H1 (cell line): ENCODE data around the genes PDCL2 and GNRHR.

DNA sequence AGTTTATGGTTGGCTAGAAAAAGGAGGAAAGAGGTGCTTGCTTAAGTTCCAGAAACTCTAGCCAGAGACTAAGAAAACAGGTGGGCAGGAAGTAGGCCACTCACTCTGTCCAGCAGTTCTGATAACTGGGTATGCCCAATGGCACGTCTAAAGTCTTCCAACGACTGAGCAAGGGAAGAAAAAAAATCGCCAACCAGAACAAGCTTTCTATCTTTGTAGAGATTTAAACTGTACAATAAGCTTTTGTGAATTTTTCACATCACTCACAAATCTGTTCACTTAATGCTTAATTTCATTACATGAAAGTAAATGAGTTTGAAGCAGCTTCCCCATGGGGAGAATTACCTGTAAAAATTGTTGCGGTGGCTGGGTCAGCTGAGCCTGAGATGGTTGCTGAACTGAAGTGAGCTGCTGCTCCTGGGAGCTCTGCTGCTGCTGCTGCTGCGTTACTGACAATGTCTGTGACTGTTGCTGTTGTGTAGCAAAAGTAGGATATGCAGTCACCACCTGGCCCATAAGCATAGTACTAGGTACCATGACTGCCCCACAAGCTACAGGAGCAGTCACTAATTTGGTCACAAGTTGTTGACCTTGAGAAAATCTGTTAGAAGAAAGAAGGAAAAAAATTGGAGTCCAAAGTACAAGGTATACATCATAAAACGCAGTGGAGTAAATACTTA is 42.3 kb downstream of the TMEM165 start:
- RRBS = no CpG with 5 or more reads among the region's 6 CpGs
CAGE:
- cytosol, long polyA plus RNA = no peak
- long polyA plus RNA = no peak
- nucleus, long polyA plus RNA = no peak

DNA sequence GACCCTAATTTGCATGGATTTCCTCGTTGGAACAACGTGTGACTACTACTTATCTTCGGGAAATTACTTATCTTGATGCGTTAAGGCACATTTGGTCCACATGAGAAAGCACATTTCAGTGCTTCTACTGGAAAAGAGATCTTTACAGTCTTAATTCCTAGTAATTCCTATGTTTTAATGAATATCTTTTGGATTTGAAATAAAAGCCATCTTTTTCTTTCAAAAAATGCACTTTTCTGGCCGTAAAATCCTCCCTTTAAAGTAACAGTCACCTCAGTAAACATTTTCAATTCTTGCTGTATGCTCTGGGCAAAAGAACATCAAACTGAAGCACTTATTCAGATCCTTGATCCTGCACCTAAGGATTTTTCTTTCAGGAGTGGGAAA is 947 bp upstream of the CLOCK start:
- RRBS = no CpG with 5 or more reads among the region's 5 CpGs
CAGE:
- cytosol, long polyA plus RNA = no peak
- long polyA plus RNA = no peak
- nucleus, long polyA plus RNA = no peak

- RRBS = no CpG with 5 or more reads among the region's 33 CpGs
CAGE:
- cytosol, long polyA plus RNA = no peak
- long polyA plus RNA = no peak
- nucleus, long polyA plus RNA = no peak
Observed at GRCh38 chr4:55591858-55592834, at the start of gene PDCL2. TSS of gene PDCL2 (minus strand) at chr4:55592245.

DNA sequence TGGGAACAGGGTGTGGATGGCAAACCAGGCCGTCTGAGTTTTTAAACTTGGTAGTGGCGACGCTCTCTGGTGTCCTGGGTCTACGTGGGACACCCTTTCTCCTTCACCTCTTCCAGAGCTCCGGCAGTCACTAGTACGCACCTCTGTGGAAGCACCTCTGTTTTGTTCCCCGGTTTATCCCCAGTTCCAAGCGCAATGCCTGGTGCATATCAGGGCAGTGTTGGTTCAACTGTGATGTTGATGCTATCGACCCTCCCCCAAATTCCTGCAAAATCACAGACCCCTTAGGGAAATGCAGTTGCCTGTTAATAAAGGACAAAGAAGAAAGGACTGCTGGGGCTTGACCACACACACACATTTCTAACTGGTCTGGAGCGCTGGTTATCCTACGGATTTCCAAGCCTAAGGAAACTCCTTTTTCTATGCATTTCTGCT is 480 bp upstream of the NMU start:
- RRBS = 0% methylated on average over 2 of the region's 11 CpGs
CAGE:
- cytosol, long polyA plus RNA = no peak
- long polyA plus RNA = start-site peak on the minus strand centred at position 177 of the sequence, 85 bp wide, 50 and 90 reads in 2 replicates
- nucleus, long polyA plus RNA = start-site peak on the minus strand centred at position 192 of the sequence, 21 bp wide, 71 reads

DNA sequence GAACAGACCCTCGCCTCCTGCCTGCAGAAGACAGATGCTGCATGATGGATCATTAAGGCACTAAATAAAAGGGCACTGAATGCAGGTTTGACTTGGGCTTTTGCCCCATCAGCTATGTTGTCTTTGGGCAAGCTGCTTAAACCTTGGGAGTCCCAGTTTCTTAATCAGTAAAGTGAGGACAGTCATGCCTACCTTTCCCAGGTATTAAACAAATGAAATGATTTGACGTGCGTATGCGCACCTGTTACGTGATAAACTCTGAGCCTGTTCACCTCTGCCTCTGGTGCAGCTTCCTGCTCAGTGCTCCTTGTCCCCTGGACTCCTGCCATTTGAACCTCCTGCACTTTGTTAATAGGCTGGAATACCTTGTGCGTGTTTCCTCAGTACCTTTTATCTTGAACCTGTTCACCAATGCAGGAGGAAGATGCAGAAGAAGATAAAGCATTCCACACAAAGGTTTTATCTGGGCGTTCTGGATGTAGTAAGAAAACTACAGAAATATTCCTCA is 111.7 kb downstream of the CRACD start:
- RRBS = no CpG with 5 or more reads among the region's 7 CpGs
CAGE:
- cytosol, long polyA plus RNA = no peak
- long polyA plus RNA = no peak
- nucleus, long polyA plus RNA = no peak

DNA sequence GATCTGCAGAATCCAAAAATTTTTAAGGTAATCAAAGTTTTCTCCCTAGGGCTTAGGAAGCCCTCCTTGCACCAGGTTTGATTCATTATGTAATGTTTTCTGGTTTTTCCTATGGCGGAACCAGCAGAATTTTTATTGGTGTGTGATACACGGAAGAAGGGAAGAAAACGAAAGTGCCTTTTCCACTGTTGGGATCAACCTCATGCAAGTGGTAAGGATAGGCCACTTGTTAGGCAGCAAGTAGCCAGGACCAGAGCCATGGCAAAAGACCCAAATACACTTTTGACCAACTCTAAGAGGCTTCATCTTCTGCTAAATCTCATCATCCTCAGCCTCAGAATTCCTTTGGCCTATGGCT is 21.3 kb downstream of the PPAT start:
- RRBS = no CpG with 5 or more reads among the region's 3 CpGs
CAGE:
- cytosol, long polyA plus RNA = no peak
- long polyA plus RNA = no peak
- nucleus, long polyA plus RNA = no peak

- RRBS = no CpG with 5 or more reads among the region's 4 CpGs
CAGE:
- cytosol, long polyA plus RNA = no peak
- long polyA plus RNA = no peak
- nucleus, long polyA plus RNA = no peak
Observed at GRCh38 chr4:57021834-57022549, 43.3 kb downstream of the POLR2B start.

GRCh38 chr4:57037317-57037809 is 58.7 kb downstream of the POLR2B start:
- RRBS = no CpG with 5 or more reads among the region's 8 CpGs
CAGE:
- cytosol, long polyA plus RNA = no peak
- long polyA plus RNA = no peak
- nucleus, long polyA plus RNA = no peak

DNA sequence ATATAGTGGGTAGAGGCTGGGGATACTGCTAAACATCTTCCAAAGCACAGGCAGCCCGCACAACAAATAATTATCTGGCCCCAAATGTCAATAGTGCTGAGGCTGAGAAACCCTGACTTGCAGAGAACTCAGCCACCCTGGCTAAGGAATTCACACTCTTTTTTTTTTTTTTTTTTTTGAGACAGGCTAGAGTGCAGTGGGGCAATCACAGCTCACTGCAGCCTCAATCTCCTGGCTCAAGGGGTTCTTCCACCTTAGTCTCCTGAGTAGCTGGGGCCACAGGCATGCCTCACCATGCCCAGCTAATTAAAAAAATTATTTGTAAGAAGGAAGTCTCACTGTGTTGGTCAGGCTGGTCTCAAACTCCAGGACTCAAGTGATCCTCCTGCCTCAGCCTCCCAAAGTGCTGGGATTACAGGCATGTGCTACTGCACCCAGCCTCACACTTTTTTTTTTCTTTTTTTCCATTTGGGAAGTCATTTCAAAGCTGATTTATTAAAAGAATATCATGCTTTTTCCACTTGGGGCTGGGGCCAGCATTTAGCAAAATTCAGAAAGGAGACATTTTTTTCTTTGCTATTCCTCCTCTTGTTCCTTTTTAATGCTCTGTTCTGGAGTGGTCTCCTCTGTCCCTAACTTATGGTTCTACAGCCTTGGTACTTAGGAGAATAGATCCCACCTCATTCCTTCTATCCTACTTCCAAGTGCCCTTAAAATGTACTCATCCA is 61.0 kb downstream of the POLR2B start:
- RRBS = no CpG with 5 or more reads among the region's 1 CpG
CAGE:
- cytosol, long polyA plus RNA = no peak
- long polyA plus RNA = no peak
- nucleus, long polyA plus RNA = no peak

GRCh38 chr4:57043584-57044197 is 65.0 kb downstream of the POLR2B start:
- RRBS = 80% methylated on average over 1 of the region's 5 CpGs
CAGE:
- cytosol, long polyA plus RNA = no peak
- long polyA plus RNA = no peak
- nucleus, long polyA plus RNA = no peak

DNA sequence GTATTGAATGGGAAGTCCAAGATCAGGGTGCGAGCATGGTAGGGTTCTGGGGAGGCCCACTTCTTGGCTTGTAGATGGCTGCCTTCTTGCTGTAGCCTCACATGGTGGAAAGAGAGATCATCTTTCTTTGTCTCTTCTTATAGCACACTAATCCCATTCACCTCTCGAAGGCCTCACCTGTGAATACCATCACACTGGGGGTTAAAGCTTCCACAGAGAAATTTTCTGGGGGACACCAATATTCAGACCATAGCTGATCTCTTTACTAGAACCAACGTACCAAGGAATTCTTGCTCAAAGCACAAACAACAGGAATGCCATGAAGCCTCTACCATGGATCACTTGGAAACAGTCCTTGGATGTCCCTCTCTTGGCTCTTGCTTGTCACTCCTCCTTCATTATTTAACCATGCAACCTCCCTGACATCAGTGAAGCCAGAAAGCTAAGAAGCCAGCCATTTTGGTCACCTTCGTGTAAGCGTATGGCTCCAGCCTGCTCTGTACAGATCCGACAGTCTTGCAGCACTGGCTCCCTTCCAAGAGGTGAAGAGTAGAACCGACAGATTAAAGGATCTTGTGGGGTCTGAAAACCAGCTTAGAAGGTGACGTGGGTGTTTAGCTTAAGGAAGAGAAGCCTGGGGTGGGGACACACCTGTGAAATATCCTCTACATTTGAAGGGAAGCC is 34.0 kb downstream of the IGFBP7 start:
- RRBS = no CpG with 5 or more reads among the region's 8 CpGs
CAGE:
- cytosol, long polyA plus RNA = no peak
- long polyA plus RNA = no peak
- nucleus, long polyA plus RNA = no peak

DNA sequence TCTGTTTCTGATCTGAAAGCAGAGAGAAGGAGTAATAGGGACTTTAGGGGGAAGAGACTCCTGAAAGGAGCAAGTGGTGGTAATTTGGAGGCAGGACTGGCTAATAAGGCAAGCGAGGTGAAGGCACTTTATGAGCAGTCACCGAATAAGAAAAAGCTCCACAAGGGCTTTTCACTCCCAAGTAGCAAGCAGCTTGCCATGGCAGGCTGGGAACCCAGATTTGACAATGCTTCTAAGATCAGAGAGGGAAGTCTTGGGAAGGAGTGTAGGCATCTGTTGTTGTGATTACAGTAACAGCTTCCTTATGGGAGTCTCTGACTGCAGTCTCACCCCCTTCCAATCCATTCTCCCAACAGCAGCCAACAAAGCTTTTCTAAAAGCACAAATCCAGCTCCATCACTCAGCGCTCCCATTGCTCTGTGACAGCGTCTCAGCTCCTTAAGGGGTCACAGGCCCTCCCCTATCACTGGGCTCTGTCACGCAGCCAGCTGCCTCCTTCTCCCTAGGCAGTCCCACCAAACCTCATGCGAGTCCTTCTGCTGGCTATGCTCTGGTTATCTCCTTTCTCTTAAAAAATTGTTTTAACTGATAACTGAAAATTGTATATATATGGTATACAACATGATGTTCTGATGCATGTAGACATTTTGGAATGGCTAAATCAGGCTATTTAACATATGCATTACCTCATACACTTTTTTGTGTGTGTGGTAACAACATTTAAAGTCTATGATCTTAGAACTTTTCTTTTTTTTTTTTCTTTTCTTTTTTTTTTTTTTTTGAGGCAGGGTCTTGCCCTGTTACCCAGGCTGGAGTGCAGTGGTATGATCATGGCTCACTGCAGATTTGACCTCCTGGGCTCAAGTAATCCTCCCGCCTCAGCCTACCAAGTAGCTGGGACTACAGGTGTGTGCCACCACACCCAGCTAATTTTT is 7.0 kb downstream of the IGFBP7 start:
- RRBS = no CpG with 5 or more reads among the region's 7 CpGs
CAGE:
- cytosol, long polyA plus RNA = no peak
- long polyA plus RNA = no peak
- nucleus, long polyA plus RNA = no peak

DNA sequence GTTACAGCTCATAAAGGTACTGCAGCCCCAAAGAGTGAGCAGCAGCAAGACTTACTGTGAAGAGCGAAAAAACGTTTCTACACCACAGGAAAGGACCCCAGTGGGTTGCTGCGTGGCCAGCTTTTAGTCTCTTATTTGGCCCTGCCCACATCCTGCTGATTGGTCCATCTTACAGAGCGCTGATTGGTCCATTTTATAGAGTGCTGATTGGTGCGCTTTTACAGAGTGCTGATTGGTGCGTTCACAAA is 1014.7 kb upstream of the IGFBP7 start:
- RRBS = no CpG with 5 or more reads among the region's 6 CpGs
CAGE:
- cytosol, long polyA plus RNA = no peak
- long polyA plus RNA = no peak
- nucleus, long polyA plus RNA = no peak

DNA sequence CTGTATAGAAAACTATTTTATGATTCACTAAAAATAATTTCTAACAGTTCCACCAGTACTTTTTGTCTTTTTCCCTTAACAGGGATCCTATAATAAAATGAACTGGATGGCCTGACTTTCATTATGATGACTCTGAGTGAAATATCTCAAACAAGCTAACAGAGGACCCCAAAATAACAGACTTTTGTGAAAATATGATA is 643.4 kb upstream of the ADGRL3 start:
CAGE:
- cytosol, long polyA plus RNA = no peak
- long polyA plus RNA = no peak
- nucleus, long polyA plus RNA = no peak

GRCh38 chr4:63250160-63250751 is 1159.0 kb downstream of the TECRL start:
- RRBS = no CpG with 5 or more reads among the region's 17 CpGs
CAGE:
- cytosol, long polyA plus RNA = no peak
- long polyA plus RNA = no peak
- nucleus, long polyA plus RNA = no peak

DNA sequence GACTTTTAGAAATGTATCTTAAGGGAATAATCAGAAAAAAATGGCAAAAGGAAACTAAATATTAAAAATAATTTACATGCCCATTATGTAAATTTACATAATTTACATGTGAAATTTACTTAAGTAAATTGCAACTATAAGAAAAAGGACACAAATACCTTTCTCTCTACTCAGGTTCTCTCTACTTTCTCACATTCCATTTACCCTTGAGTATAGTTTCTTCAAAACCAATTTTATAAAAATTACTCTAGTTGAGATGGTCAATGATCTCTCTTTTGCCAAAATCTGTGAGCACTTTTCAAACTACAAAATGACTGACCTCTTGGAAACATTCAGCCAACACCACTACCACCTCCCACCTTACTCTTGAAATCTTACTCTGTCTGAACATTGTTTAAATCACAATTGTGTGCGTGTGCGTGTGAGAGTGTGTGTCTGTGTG is 337.2 kb downstream of the EPHA5 start:
- RRBS = no CpG with 5 or more reads among the region's 2 CpGs
CAGE:
- cytosol, long polyA plus RNA = no peak
- long polyA plus RNA = no peak
- nucleus, long polyA plus RNA = no peak

DNA sequence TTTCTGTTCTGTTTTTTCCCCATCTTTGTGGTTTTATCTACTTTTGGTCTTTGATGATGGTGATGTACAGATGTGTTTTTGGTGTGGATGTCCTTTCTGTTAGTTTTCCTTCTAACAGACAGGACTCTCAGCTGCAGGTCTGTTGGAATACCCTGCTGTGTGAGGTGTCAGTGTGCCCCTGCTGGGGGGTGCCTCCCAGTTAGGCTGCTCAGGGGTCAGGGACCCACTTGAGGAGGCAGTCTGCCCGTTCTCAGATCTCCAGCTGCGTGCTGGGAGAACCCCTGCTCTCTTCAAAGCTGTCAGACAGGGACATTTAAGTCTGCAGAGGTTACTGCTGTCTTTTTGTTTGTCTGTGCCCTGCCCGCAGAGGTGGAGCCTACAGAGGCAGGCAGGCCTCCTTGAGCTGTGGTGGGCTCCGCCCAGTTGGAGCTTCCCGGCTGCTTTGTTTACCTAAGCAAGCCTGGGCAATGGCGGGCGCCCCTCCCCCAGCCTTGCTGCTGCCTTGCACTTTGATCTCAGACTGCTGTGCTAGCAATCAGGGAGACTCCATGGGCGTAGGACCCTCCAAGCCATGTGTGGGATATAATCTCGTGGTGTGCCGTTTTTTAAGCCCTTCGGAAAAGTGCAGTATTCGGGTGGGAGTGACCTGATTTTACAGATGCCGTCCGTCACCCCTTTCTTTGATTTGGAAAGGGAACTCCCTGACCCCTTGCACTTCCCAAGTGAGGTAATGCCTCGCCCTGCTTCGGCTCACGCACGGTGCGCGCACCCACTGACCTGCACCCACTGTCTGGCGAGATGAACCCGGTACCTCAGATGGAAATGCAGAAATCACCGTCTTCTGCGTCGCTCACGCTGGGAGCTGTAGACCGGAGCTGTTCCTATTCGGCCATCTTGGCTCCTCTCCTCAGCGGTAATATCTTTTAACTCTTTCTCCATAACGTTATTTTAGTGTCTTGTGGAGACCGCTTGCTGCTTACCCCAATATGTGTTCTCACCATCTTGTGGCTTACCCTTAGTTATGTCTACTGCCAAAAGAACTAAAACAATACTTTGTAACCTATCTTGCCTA is 328.4 kb upstream of the EPHA5 start:
- RRBS = no CpG with 5 or more reads among the region's 31 CpGs
CAGE:
- cytosol, long polyA plus RNA = no peak
- long polyA plus RNA = no peak
- nucleus, long polyA plus RNA = no peak

GRCh38 chr4:67513992-67514434 is 31.3 kb downstream of the CENPC start:
- RRBS = no CpG with 5 or more reads among the region's 1 CpG
CAGE:
- cytosol, long polyA plus RNA = no peak
- long polyA plus RNA = no peak
- nucleus, long polyA plus RNA = no peak

- RRBS = no CpG with 5 or more reads among the region's 2 CpGs
CAGE:
- cytosol, long polyA plus RNA = no peak
- long polyA plus RNA = no peak
- nucleus, long polyA plus RNA = no peak
Observed at GRCh38 chr4:67659312-67659756, 41.6 kb downstream of the UBA6 start.

DNA sequence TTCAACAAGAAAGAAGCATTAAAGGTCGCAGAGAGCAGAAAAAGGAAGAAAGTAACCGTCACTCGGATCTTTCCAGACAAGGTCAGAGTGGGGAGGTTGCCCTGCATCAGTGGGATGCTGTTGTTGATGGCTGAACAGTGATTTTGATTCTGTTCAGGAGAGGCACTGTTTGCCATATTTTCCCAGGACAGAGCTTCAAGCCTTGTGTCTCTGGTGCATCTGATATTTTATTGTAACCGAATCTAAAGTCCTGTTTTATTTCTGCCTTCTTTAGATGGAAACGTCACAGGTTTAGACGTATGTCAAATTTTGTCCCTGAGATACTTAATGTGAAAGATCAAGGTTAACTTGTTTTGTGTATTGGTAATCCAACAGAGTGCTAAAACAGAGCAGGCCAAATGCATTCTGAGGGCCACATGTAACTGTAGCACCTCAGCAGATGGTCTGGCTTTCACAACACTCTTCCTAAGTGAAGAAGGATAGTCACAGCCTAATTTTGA is at the start of gene GNRHR:
Gene GNRHR (minus strand): TSS at position 229 of the 500 bp plus-strand sequence.
- RRBS = no CpG with 5 or more reads among the region's 6 CpGs
CAGE:
- cytosol, long polyA plus RNA = no peak
- long polyA plus RNA = no peak
- nucleus, long polyA plus RNA = no peak